Cerebral cortex (tissue), 2 donors: Measurements from ENCODE around the genes UGT2B7 and JCHAIN.

GRCh38 chr4:68861168-68861391 lies 45.3 kb downstream of the UGT2B10 start:
- PRO-cap, 2 experiments, result no peak in any of the 2 experiments

- PRO-cap, 2 experiments, result no peak in any of the 2 experiments
Measured at GRCh38 chr4:68963312-68963841, 11.8 kb upstream of the UGT2A3 start.

GRCh38 chr4:69054531-69055213 lies 41.6 kb upstream of the UGT2B7 start:
- PRO-cap, 2 experiments, result no peak in any of the 2 experiments

DNA sequence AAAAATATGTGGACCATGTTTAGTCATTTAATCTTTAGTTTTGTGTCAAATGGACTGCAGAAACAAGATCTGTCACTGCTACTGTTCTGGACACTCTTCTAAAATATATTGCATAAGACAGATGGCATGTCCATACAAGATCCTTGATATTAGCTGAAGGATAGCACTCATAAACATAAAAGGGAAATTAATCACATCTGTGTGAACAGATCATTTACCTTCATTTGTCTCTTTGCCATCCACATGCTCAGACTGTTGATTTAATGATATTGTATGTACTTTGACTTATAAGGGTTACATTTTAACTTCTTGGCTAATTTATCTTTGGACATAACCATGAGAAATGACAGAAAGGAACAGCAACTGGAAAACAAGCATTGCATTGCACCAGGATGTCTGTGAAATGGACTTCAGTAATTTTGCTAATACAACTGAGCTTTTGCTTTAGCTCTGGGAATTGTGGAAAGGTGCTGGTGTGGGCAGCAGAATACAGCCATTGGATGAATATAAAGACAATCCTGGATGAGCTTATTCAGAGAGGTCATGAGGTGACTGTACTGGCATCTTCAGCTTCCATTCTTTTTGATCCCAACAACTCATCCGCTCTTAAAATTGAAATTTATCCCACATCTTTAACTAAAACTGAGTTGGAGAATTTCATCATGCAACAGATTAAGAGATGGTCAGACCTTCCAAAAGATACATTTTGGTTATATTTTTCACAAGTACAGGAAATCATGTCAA lies at the start of gene UGT2B7:
Gene UGT2B7, plus strand, starts transcription at position 346 of the 744 bp plus-strand sequence.
- PRO-cap, 2 experiments, result no peak in any of the 2 experiments

GRCh38 chr4:69102597-69103210 lies 6.4 kb downstream of the UGT2B7 start:
- PRO-cap, 2 experiments, result no peak in any of the 2 experiments

- PRO-cap, 2 experiments, result peak in 1 of 2 experiments; most common minus-strand start chr4:69555277 (in 1)
Measured at GRCh38 chr4:69555066-69555386, 59.3 kb upstream of the UGT2B4 start.

- PRO-cap, 2 experiments, result no peak in any of the 2 experiments
Measured at GRCh38 chr4:70666230-70666882, at the start of gene JCHAIN. Gene JCHAIN (minus strand): TSS chr4:70666508.

GRCh38 chr4:70722335-70722864 lies 636 bp downstream of the RUFY3 start:
- PRO-cap, 2 experiments, result peak in 1 of 2 experiments; most common plus-strand start chr4:70722661 (in 1); most common minus-strand start chr4:70722565 (in 1)

DNA sequence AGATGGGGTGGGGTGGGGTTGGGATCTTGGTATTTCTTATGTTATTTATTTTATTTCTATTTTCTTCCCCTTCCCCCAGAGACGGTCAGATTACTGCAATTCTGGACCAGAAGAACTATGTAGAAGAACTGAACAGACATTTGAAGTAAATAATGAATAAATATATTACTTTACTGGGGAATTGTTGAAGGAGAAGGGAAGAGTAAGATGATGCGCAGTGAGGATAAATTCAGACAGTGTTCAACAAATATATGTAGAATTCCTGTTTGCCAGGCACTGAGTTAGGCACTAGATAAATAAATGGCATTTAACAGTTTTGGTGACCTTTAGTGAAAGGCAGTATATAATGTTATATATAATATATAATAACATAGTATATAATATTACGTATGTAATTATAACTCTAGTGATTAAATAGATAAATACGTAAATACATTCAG lies 53.3 kb downstream of the RUFY3 start:
- PRO-cap, 2 experiments, result no peak in any of the 2 experiments

- PRO-cap, 2 experiments, result no peak in any of the 2 experiments
Measured at GRCh38 chr4:71059182-71059687, 65.8 kb downstream of the DCK start.

- PRO-cap, 2 experiments, result no peak in any of the 2 experiments
Measured at GRCh38 chr4:71419658-71420355, 232.7 kb downstream of the SLC4A4 start.

GRCh38 chr4:71441236-71441468 lies 254.1 kb downstream of the SLC4A4 start:
- PRO-cap, 2 experiments, result no peak in any of the 2 experiments

DNA sequence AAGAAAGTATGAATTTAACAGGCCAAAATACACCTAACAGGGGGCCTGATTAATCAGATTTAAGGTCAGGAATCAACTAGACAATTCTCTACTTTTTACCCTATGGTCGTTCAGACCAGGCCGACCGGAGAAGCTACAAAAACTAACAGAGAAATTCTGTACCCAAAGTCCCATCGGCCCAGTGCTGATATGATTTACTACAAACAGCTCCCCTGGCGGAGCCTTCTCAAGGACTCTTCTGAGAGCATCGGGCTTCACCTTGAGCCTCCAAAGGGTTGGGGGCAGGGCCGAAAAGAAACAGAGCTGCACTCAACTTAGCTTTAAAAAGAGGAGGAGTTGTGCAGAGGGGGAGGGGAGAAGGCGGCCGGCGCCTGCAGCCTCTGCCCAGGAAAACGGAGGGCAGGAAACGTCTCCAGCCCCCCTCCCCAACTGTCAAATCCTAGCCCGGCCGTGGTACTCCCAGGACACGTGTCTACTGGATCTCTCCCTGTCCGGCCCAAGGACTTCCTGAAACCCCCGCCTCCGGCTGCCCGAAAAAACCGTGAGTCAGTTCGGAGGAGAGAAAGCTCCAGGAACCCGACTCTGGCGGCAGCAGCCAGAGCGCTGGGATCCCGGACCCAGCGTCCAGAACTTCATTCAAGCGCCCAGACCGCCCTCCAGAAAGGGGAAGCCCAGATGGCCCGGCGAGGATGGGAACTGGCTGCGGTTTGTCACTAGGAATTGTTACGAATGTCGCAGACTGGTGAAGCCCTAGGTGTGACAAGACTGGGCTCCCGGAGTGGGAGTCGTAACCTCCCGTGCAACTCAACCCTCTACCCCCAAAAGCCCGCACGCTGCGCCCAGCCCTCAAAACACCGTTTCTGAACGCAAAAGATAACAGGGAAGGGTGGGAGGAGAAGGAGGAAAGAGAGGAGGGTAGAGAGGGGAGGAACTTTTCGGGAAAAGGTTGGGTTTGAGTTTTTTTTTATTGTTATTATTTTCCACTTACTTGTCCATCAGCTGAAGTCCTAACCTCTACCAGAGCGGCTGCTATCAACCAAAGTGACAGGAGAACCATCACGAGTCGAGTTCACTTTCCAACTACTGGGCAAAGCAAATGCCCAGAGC lies 962 bp downstream of the ADAMTS3 start:
- PRO-cap, 2 experiments, result peak in 1 of 2 experiments; most common plus-strand start position 355 of the sequence (in 1)

DNA sequence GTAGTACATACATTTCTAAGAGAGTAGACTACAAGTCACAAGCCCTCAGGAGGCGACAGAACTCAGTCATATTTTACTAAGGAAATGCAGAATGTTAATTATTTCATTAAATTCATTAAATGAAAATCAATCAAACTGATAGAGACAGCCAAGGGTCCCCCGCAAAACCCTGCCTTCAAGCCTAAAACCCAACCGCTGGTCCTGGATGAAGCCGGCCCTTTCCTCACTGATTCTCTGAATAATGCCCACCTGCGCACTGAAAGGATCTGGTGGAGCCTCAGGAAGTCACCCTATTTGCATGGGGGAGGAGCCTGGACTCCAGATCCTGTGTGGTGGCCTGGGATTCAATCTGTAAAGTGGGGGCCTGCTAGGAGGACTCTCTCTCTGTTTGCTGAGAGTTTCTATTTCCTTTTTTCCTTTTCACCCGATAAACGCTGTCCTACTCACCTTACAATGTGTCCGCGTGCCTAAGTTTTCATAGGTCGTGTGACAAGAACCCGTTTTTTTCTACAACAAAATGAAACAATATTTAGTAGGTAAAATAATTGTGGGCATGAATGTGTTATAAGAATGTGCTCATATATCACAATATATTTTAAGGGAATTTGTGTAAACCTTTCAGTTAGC lies 97.9 kb upstream of the ADAMTS3 start:
- PRO-cap, 2 experiments, result no peak in any of the 2 experiments

- PRO-cap, 2 experiments, result no peak in any of the 2 experiments
Measured at GRCh38 chr4:73176971-73178234, 81.2 kb downstream of the ANKRD17 start.

- PRO-cap, 2 experiments, result no peak in any of the 2 experiments
Measured at GRCh38 chr4:73186636-73186854, 72.1 kb downstream of the ANKRD17 start.

DNA sequence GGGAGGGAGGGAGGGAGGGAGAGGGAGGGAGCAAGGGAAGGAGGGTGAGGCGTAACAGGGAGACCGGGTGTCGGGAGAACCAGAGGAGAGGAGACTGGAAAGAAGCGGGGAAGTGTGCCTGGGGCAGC lies 137 bp upstream of the ANKRD17 start:
- PRO-cap, 2 experiments, result peak in 1 of 2 experiments; most common plus-strand start position 38 of the sequence (in 1)

DNA sequence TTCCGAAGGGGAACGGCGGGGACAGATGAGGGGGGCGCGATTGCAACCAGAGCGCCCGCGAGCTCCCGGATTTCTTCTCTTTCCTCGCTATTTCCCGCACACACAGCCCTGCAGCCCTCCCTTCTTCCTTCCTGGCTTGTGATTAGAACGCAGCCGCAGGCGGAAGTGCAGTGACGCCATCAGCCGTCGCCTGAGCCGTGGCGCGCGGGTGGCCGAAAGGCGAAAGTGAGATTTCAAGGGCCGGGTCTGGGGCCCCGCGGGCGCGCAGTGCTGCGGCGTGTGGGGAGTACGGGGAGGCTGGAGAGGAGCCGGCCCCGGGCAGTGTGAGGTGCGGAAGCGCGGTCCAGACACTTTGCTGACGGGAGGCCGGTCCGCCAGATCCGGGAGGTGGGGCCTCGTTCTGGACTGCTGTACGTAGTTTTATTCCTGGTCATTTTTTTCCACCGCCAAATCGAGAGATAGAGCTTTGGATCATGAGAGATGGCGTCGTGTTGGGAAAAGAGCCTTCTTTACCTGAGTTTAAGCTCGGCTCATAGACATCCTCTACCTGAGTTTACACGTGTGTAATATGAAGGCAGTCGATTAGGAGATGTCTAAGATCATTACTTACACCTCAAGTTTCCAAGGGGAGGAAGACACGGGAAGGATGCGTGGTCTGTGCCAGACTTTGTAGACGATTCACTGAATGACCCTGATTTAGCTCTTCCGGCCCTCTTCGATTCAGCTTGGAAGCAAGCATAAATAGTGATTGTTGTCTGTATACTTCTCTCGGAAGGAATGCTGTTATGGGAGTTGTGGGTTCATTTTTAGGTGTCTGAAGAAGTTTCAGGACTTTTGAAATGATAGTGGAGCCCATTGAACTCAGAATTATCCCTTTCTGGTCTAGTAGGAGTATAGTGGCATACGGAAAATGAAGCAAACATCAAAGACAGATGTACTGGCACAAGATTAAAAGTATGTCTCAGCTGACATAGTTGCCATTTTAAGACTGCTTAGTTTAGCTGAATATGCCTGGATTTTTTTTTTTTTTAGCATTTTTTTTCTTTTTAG lies 726 bp upstream of the ANKRD17 start:
- PRO-cap, 2 experiments, result peak in 1 of 2 experiments; most common plus-strand start position 236 of the sequence (in 1); most common minus-strand start position 138 of the sequence (in 1)

GRCh38 chr4:73343283-73343844 lies 60.7 kb upstream of the ALB start:
- PRO-cap, 2 experiments, result no peak in any of the 2 experiments

GRCh38 chr4:73408156-73409061 lies 4.3 kb downstream of the ALB start:
- PRO-cap, 2 experiments, result no peak in any of the 2 experiments